ENCODE results near the gene PALS1.

DNA sequence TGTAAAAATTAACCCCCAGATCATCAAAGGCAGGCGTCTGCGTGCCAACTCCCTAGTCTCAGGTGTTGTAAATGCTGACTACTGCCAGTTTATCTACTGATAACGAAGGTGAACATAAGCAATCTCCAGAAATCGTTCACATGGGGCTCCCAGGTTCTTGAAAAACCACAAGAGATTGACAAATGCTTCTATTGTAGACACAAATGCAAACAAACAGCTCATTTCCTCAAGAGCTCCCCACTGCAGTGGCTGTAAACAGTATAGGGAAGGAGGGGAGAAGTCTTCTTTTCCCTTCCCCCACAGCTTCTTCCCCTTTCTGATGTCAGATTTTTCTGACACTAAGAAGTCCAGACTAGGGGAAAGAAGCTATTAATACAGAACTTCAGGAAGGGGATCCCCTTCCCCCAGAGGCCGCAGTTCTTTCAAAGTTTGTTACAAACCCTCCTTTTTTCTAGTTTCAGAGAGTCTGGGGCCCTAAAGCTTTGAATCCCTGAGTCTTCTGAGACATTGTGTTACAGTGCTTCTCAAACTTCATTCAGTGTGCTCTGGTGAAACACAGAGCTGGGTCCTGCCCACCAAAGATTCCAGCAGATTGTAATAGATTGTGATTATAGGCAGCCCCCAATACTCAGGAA is 5.2 kb upstream of the PLEKHG3 start:
- PRO-cap, 3 experiments = no peak in any of the 3 experiments
- RAMPAGE, long total RNA, 2 experiments = no peak in any of the 2 experiments
- RRBS = no CpG with 5 or more reads among the region's 5 CpGs

- PRO-cap, 3 experiments = no peak in any of the 3 experiments
- RAMPAGE, long total RNA, 2 experiments = no peak in any of the 2 experiments
- RRBS = 95% methylated on average over 5 of the region's 20 CpGs
Measured at GRCh38 chr14:64741058-64741712, 37.0 kb downstream of the PLEKHG3 start.

- PRO-cap, 3 experiments = no peak in any of the 3 experiments
- RAMPAGE, long total RNA, 2 experiments = no peak in any of the 2 experiments
- RRBS = no CpG with 5 or more reads among the region's 11 CpGs
Measured at GRCh38 chr14:64812221-64812714, 67.4 kb downstream of the SPTB start.

DNA sequence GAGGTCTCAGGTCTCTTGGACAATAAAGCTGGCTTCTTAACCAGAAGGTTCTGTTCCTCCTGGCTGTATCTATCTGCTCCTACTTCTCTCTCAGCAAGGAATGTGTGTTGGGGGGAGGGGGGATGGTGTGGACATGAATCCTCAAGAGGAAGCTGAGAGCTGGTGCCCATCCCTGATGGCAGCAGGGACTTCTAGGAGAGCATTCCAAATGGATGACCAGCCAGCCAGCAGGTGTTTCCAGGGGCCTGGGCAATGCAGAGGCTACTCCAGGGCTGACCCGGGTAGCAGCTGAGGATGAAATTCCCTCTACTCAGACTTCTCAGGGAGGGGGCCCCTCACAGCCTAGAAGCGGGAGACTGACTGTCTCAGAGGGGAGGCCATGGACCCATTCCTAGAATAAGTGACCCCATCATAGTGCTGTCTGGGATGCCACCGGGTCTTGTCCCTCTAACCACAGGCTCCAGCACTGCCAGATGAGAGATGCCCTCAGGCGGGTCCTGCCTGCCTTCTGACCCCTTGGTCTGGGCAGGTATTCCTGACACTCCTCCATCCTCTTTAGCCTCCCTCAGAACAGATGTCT is 1.3 kb downstream of the RAB15 start:
- PRO-cap, 3 experiments = no peak in any of the 3 experiments
- RAMPAGE, long total RNA, 2 experiments = no peak in any of the 2 experiments
- RRBS = no CpG with 5 or more reads among the region's 4 CpGs

- PRO-cap, 3 experiments = no peak in any of the 3 experiments
- RAMPAGE, long total RNA, 2 experiments = no peak in any of the 2 experiments
- RRBS = no CpG with 5 or more reads among the region's 8 CpGs
Measured at GRCh38 chr14:65025692-65026179, 39.0 kb downstream of the FNTB start.

DNA sequence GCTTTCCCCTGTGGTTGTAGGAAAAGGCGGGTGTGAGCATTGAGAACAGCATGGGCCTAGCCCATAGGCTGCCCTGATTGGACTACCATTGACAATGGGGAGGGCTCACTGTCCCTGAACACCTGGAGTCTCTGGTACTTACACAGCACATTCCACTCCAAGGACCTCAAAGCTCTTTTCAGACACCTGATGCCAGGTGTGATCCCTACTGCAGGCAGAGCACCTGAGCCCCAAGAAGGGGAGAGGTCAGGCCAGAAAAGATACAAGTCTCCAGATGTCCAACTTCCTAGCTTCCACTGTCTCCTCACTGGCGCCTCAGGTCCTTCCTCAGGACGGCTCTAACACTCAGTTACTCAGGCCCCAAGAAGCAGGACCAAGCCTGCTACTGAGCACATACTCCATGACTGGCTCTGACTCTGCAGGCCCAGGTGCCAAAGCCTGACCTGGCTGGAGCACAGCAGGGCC is 24.9 kb downstream of the MAX start:
- PRO-cap, 3 experiments = no peak in any of the 3 experiments
- RAMPAGE, long total RNA, 2 experiments = no peak in any of the 2 experiments
- RRBS = no CpG with 5 or more reads among the region's 3 CpGs

GRCh38 chr14:65101612-65101926 is 748 bp downstream of the MAX start:
- PRO-cap, 3 experiments = no peak in any of the 3 experiments
- RAMPAGE, long total RNA, 2 experiments = no peak in any of the 2 experiments
- RRBS = 1% methylated on average over 17 of the region's 20 CpGs

DNA sequence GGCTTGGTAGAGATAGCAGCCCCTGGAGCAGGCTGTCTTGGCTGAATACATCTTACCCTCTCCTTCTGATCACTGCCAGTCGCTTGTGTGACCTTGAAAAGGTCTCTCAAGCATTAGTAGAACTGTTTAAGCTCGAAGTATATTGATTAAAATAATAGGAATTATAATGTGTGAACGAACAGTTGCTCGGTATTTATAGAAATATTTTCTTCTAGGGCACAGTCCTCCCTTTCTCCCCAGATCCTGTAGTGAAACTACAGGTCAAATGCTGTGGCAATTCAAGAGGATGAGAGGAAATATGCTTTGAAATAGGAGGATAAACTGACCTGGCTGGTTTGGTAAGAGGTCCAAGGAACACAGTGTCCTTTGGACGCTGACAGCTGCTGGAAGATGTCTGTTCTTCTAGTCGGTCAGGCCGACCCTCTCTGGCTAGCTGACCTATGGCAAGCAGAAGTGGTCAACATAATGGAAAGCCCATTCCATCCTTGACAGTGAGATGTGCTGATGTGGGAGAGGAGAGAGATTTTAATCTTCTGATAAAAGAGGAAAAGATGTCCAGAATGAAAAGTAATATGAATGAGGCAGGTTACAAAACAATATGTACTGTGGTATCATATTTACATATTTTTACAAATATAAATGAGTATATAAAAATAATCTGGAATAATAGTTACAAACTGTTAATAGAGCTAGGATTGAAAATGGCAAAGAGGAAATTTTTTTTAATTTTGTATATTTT is 16.0 kb upstream of the MAX start:
- PRO-cap, 3 experiments = peak in 1 of 3 experiments; most common minus-strand start position 267 of the sequence (in 1)
- RAMPAGE, long total RNA, 2 experiments = no peak in any of the 2 experiments
- RRBS = no CpG with 5 or more reads among the region's 7 CpGs

DNA sequence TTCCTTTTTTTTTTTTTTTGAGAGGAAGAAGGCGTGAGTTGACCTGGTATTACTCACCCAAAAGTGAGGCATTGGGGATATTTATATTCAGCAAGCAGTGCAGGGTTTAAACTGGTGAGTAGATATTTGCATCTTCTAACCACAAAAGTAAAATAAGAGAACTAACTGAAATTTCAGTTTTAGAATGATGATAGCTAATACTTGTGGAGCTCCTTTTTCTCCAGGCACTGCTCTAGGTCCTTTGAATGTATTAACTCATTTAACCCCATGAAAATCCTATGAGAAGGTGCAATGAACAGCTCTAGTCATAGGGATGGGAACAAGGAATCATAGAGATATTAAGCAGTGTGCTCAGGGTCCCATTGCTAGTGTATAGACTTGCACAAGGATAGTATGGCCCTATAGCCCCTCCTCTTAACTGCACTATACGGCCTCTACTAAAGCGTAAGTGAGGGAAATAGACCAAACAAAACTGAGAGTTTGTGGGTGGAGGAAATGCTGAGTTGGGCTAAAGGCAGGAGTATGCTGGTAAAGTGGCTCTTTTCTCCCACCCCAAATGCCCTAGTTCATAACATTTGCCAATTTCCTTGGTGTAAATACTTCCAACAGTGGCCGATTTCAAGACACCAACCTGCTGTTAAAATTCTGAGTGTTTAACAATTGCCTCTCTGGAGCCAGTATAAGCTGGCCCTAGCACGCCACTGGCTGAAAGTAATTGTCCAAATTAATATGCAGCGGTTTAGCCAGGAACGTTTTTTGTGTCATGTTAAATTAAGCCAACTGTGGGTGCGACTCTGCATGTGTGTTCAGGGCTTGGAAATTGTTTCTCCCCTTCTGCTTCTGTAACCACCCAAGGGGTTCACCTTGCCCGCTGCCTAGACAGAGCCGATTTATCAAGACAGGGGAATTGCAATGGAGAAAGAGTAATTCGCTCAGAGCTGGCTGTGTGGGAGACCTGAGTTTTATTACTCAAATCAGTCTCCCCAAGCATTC is 104.5 kb upstream of the MAX start:
- PRO-cap, 3 experiments = no peak in any of the 3 experiments
- RAMPAGE, long total RNA, 2 experiments = no peak in any of the 2 experiments
- RRBS = no CpG with 5 or more reads among the region's 11 CpGs

- PRO-cap, 3 experiments = no peak in any of the 3 experiments
- RAMPAGE, long total RNA, 2 experiments = no peak in any of the 2 experiments
- RRBS = no CpG with 5 or more reads among the region's 9 CpGs
Measured at GRCh38 chr14:65243675-65244305, 141.5 kb upstream of the MAX start.

- PRO-cap, 3 experiments = peak in 1 of 3 experiments; most common minus-strand start chr14:65330080 (in 1)
- RAMPAGE, long total RNA, 2 experiments = no peak in any of the 2 experiments
- RRBS = no CpG with 5 or more reads among the region's 2 CpGs
Measured at GRCh38 chr14:65329889-65330286, 82.6 kb upstream of the FUT8 start.

DNA sequence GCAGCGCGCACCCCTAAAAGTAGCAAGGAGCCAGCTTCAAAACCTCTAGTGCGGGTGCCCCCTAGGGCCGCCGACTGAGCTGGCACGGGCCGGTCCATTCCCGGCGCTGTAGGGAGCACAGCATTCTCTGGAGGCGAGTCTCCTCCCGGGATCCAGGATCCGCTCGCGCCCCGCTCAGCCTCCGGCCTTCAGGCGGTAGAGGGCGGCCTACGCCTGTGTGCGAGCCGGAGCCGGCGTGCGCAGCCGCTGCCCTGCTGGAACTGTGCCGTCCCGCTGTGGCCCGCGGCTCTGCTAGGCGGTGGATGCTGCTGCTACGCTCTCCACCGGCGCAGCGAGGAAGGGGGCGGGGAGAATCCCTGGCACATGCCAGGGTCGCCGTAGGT is 256 bp upstream of the FUT8 start:
- PRO-cap, 3 experiments = peak in 3 of 3 experiments; most common minus-strand start position 262 of the sequence (in 3)
- RAMPAGE, long total RNA, 2 experiments = start-site peak on the minus strand in 1 of 2 experiments, centred at position 265 of the sequence, 17 reads per replicate
- RRBS = 2% methylated on average over 26 of the region's 37 CpGs

DNA sequence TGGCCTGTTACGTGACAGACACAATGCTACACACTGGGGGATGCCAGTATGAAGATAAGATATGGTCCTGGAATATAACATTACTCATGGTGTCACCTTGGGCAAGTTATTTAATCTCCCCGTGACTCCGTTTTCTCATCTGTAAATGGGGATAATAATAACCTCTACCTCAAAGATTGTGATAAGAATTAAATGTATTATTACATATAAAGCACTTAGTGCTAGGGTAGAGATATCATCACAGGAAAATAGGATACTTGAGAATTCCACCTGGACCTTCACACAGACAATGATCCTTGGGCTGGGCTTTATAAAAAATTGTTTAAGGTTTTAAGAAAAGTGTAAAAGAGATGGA is 377.7 kb upstream of the CCDC196 start:
- PRO-cap, 3 experiments = no peak in any of the 3 experiments
- RAMPAGE, long total RNA, 2 experiments = no peak in any of the 2 experiments
- RRBS = no CpG with 5 or more reads among the region's 3 CpGs

GRCh38 chr14:66432221-66432674 is 53.9 kb upstream of the CCDC196 start:
- PRO-cap, 3 experiments = no peak in any of the 3 experiments
- RAMPAGE, long total RNA, 2 experiments = no peak in any of the 2 experiments
- RRBS = no CpG with 5 or more reads among the region's 1 CpG

DNA sequence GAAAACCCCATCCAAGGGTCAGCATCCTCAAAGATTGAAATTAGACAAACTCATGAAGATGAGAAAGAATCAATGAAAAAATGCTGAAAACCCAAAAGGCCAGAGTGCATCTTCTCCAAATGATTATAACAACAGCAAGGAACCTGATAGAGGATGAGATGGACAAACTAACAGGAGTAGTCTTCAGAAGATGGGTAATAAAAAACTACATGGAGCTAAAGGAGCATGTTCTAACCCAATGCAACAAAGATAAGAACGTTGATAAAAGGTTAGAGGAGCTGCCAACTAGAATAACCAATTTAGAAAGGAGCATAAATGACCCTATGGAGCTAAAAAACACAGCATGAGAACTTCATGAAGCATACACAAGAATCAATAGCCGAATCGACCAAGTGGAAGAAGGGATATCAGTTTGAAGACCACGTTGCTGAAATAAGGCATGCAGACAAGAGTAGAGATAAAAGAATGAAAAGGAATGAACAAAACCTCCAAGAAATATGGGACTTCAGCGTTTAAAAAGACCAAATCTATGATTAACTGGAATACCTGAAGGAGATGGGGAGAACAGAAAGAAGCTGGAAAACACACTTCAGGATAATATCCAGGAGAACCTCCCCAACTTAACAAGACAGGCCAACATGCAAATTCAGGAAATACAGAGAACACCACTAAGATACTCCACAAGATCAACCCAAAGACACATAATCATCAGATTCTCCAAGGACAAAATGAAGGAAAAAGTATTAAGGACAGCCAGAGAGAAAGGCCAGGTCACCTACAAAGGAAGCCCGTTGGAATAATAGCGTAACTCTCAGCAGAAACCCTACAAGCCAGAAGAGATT is 194.9 kb downstream of the GPHN start:
- PRO-cap, 3 experiments = no peak in any of the 3 experiments
- RAMPAGE, long total RNA, 2 experiments = no peak in any of the 2 experiments
- RRBS = no CpG with 5 or more reads among the region's 7 CpGs

- PRO-cap, 3 experiments = no peak in any of the 3 experiments
- RAMPAGE, long total RNA, 2 experiments = no peak in any of the 2 experiments
- RRBS = no CpG with 5 or more reads among the region's 4 CpGs
Measured at GRCh38 chr14:66944734-66945220, 244.5 kb upstream of the GARIN2 start.

DNA sequence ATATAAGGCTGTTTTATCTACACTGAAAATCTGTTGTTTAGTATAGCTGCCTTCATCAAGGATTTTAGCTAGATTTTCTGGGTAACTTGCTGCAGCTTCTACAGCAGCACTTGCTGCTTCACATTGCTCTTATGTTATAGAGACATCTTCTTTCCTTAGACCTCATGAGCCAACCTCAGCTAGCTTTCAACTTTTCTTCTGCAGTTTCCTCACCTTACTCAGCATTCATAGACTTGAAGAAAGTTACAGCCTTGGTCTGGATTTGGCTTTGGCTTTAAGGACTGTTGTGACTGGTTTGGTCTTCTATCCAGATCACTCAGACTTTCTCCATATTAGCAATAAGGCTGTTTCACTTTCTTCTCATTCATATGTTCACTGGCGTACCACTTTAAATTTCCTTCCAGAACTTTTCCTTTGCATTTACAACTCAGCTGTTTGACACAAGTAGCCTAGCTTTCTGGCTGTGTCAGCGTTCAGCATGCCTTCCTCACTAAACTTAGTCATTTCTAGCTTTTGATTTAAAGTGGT is 209.9 kb upstream of the GARIN2 start:
- PRO-cap, 3 experiments = no peak in any of the 3 experiments
- RAMPAGE, long total RNA, 2 experiments = no peak in any of the 2 experiments
- RRBS = no CpG with 5 or more reads among the region's 2 CpGs

- PRO-cap, 3 experiments = peak in 3 of 3 experiments; most common plus-strand start chr14:67241331 (in 2); most common minus-strand start chr14:67241113 (in 2)
- RAMPAGE, long total RNA, 2 experiments = start-site peak on the plus strand in 1 of 2 experiments, at chr14:67241304-67241509 at its widest, 36 to 126 reads per replicate
- RRBS = under 1% methylated on average over 36 of the region's 77 CpGs
Measured at GRCh38 chr14:67240904-67241626, at the start of gene PALS1. Gene PALS1, plus strand, starts transcription at chr14:67241435.

DNA sequence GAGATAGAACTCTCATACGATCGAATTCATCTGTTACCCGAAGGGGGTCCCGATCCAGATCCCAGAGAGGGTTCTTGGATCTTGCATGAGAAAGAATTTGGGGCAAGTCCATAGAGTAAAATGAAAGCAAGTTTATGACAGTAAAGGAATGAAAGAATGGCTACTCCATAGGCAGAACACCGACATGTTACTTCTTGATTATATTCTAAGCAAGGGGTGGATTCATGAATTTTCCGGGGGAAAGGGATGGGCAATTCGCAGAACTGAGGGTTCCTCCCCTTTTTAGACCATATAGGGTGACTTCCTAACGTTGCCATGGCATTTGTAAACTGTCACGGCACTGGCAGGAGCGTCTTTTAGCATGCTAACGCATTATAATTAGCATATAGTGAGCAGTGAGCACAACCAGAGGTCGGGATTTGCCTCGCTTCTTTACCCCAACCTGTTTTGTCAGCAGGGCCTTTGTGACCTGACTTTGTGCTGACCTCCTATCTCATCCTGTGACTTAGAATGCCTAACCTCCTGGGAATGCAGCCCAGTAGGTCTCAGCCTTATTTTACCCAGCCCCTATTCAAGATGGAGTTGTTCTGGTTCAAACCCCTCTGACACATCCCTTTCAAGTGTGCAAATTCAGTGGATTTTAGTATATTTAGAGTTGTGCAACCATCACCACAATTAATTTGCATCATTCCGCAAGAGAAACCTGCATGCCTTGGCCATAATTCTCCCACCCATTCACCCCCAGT is 27.2 kb downstream of the PALS1 start:
- PRO-cap, 3 experiments = no peak in any of the 3 experiments
- RAMPAGE, long total RNA, 2 experiments = no peak in any of the 2 experiments
- RRBS = no CpG with 5 or more reads among the region's 14 CpGs

GRCh38 chr14:67360811-67361223 is 689 bp downstream of the EIF2S1 start:
- PRO-cap, 3 experiments = no peak in any of the 3 experiments
- RAMPAGE, long total RNA, 2 experiments = no peak in any of the 2 experiments
- RRBS = no CpG with 5 or more reads among the region's 9 CpGs